ENCODE measurements around the gene GRAP.

DNA sequence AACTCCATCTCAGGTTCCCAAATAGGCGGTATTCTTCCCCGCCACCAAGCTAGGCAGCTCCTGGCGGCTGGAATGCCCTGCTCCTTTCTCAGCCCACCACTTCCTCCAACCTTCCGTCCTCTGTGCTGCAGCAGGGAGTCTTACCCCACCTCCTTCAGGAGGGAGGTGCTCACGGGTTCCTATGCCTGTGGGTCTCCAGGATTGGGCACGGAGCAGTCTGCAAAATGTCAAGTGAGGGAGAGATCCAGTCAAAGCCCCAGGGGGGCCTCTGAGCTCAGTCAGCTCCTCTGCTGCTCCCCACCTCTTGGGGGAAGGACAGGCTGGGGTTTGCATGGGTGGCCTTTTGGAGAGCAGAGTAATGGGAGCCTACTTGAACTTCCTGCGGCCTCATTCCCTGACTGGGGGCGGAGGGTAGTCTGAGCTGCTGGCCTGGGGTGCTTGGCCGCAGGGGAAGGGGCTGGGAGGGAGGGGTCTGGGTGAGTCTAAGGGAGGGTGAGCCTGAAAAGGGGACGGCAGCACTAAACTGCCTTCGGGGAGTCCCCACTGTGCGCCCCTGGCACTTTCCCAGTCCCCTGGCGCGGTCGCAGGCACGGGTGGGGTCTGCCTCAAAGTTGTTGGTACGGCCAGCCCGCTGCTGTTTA lies 55.5 kb downstream of the SREBF1 start:
- RRBS, result no CpG with 5 or more reads among the region's 18 CpGs

- RRBS, result no CpG with 5 or more reads among the region's 7 CpGs
These were observed 18.8 kb downstream of the SREBF1 start for GRCh38 chr17:17818040-17818409.

GRCh38 chr17:17819499-17820089 lies 17.2 kb downstream of the SREBF1 start:
- RRBS, result no CpG with 5 or more reads among the region's 16 CpGs

DNA sequence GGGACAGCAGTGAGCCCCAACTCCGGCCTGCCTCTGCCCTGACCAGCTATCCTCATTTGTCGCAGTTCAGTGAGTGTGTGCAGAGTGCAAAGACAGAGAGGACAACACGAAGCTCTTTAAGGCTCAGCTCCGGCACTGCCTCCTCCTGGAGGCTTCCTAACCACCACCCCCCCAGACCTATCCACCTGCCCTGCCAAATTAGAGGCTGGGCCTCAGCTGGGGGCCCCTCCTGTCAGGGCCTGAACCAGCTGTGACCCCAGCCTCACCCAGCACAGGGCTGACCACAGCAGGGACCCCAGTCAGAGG lies 9.0 kb downstream of the SREBF1 start:
- RRBS, result no CpG with 5 or more reads among the region's 4 CpGs

GRCh38 chr17:17869320-17869686 lies 32.5 kb upstream of the SREBF1 start:
- RRBS, result no CpG with 5 or more reads among the region's 14 CpGs

DNA sequence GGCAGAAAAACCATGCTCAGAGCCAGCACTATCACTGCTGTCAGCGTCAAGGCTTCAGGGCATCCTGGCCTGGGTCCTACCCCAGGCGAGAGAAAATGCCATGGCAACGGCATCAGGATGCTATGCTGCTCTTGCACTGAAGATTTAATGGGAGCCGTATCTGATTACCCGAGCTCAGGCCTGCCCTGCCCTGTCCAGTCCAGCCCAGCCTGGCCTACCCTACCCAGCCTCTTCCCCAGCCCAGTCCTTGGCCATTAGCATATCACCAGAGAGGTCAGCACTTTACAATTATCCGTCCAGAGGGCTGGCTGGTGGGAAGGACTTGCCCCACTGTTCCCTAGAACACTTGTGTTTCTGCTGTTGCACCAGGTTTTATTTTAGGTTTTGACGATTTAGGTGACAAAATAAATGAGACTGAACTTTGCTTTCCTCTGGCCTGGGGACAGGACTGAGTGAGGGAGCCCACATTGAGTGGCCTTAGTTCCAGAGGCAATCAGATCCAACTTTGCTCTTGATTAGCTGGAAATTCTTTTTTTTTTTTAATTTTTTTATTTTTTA lies 61.0 kb downstream of the TOM1L2 start:
- RRBS, result no CpG with 5 or more reads among the region's 7 CpGs

DNA sequence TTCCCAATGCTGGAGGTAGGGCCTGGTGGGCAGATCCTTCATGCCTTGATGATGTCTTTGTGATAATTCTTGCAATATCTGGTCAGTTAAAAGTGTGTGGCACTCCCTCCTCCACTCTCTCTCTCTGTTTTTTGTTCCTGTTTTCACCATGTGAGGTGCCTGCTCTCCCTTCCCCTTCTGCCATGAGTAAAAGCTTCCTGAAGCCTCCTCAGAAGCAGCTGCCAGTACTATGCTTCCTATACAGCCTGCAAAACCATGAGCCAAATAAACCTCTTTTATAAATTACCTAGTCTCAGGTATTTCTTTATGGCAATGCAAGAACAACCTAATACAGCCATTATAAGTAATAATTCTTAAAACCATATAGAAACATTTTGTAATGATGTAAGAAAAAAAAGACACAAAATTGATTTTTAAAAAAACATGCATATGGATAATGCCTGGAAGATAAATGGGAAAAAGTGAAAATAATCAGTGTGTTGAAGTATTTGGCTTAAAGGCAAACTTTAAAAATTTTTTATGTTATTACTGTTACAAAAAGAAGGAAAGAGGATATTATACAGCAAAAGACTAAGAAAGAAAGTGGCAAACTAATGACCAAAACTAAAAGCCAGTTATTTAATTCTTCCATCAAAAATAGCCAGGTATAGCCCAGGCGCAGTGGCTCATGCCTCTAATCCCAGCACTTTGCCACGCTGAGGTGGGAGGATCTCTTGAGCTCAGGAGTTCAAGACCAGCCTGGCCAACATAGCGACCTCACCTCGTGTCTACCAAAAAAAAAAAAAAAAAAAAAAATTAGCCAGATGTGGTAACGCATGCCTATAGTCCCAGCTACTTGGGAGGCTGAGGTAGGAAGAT lies 47.1 kb downstream of the TOM1L2 start:
- RRBS, result no CpG with 5 or more reads among the region's 5 CpGs

DNA sequence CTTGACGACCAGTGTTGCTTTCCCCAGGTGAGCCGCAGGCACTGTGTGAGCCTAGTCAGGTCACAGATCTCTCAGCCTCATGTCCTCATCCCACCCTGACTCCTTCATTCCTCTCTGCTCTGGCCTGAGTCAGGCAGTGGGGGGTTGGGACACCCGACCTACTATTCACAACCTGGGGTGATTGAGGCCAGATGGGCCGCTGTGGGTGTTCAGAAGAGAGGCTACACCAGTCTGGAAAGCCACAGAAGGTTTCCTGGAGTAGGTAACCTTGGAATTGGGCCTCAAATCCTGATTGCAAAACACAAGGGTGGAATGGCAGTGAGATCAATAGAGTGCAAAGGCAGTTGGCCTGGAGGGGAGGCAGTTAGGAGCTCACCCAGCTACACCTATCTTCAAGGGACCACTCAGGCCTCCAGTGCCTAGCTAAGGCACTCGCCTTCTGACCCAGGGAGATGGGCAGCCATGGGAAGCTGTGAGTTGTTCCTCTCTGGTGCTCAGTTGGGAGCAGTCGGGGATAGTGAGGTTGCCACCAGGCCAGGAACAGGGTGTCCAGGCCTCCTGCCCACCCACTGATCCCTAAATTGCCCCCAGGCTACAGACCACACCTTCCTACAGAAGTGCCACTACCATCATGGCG lies 29.8 kb downstream of the MYO15A start:
- RRBS, result no CpG with 5 or more reads among the region's 7 CpGs

GRCh38 chr17:18186254-18187301 lies 3.0 kb downstream of the ALKBH5 start:
- RRBS, result no CpG with 5 or more reads among the region's 8 CpGs

DNA sequence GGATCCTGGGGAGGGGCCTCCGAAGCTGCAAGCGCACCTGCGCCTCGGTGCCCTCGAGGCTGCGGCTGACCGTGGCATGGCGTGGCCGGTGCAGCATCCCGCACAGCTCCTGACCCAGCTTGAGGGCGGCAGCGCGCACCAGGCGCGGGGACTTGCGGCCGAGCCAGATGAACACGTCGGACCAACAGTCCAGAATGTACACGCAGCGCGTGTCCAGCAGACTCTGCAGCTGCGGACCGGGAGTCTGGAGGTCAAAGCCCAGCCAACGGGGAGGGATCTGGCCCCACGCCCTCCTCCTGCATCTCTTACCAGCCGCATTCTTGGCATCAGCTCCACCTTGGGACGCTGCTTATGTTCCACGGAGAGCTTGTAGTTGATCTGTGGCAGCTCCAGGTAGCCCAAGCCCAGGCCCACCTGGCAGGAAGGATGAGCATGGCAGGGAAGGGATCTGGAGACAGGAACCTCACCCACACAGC lies 10.9 kb downstream of the FLII start:
- RRBS, result no CpG with 5 or more reads among the region's 29 CpGs

GRCh38 chr17:18634416-18634871 lies 9.7 kb downstream of the TBC1D28 start:
- RRBS, result no CpG with 5 or more reads among the region's 15 CpGs

DNA sequence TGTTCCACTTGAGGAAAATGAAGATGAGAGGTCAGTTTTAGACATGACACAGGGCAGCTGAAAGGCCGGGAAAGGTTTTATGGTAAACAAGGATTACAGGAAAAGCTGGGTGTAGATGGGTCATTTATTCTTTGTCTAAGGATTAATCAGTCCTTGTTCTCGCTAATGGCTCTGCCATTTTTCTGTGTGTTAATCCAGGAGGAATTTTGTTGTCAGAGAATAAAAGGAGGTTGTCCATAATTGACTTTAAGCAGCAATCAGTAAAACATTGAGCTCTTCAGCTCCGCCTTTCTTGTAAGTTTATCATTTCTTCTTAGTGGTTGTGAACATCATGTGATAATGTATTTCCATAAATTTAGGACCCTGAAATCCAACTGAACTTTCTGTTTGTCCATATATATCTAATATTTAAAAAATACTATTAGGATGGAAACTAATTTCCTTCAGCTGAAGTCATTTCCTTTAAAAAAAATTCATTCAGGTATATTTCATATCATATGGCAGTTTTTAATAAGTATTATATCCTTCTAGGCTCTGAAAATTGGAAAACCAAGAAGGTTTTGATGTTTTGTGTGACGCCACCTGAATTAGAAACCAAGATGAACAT lies 7.4 kb downstream of the PRPSAP2 start:
- RRBS, result no CpG with 5 or more reads among the region's 4 CpGs

- RRBS, result 77% methylated on average over 3 of the region's 20 CpGs
These were observed 16.9 kb upstream of the FAM83G start for GRCh38 chr17:19021400-19022018.

GRCh38 chr17:19046777-19047237 lies at the start of gene GRAP:
Gene GRAP (minus strand): TSS chr17:19046957.
- RRBS, result no CpG with 5 or more reads among the region's 12 CpGs

DNA sequence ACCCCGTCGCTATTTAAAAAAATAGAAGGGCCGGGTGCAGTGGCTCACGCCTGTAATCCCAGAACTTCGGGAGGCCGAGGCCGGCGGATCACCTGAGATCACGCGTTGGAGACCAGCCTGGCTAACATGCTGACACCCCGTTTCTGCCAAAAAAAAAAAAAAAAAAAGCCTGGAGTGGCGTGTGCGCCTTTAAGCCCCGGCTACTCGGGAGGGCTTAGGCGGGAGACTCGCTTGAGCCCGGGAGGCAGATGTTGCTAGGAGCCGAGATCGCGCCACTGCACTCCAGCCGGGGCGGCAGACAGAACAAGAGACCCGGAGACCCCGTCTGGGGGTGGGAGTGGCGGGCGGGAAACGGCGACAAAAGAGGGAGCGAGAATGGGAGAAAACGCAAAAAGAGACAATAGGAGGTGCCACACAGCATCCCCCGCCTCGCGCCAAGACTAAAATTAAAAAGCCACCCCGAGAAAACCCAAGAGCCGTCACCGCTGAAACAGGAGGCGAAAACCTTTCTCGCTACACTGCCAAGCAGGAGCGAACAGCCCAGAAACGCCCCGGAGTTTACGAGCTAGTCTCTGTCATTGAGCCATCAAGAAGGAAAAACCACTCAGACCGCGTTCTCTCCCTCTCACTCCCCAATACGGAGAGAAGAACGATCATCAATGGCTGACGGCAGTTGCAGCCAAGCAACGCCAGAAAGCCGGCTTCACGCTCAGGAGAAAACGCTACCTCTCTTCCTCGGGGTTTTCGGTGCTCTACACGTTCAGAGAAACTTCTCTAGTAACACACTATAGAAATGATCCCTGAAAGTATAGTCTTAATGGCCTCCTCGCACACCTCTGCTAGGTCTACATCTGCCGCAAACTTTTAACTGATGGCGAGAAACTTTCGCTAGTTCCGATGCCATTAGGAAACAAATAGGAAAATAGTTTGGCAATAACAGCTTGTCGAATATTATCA lies 16.8 kb upstream of the GRAP start:
- RRBS, result no CpG with 5 or more reads among the region's 61 CpGs

DNA sequence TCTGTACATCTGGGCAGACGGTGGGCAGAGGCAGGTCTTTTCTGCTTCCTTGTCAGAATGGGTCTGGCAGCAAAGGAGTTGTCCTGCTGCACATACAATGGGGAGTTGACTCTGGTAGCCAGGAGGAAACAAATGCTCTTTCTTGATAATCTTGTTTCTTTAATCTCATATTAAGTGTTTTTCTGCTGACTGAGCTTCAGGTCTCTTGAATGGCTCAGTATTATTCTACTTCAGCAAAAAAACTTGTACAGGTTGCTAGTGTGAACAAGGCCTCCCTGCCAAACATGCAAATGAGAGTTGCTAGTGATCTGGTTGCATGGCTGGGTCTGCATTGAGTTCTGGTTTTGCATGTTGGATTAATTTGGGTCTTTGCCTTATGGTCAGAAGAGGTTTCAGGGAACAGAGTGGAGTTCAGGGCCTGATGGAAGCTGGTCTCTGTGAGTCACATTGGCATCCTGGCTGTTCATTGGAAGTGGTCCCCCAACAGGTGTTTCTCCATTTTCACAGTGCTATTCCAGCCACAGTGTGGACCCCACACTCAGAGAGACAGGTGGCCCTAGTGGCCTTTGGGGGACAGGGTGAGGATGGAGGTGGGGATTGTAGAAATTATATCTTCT lies 46.9 kb downstream of the EPN2 start:
- RRBS, result no CpG with 5 or more reads among the region's 1 CpG

GRCh38 chr17:19322828-19323632 lies 39.5 kb downstream of the B9D1 start:
- RRBS, result no CpG with 5 or more reads among the region's 3 CpGs

DNA sequence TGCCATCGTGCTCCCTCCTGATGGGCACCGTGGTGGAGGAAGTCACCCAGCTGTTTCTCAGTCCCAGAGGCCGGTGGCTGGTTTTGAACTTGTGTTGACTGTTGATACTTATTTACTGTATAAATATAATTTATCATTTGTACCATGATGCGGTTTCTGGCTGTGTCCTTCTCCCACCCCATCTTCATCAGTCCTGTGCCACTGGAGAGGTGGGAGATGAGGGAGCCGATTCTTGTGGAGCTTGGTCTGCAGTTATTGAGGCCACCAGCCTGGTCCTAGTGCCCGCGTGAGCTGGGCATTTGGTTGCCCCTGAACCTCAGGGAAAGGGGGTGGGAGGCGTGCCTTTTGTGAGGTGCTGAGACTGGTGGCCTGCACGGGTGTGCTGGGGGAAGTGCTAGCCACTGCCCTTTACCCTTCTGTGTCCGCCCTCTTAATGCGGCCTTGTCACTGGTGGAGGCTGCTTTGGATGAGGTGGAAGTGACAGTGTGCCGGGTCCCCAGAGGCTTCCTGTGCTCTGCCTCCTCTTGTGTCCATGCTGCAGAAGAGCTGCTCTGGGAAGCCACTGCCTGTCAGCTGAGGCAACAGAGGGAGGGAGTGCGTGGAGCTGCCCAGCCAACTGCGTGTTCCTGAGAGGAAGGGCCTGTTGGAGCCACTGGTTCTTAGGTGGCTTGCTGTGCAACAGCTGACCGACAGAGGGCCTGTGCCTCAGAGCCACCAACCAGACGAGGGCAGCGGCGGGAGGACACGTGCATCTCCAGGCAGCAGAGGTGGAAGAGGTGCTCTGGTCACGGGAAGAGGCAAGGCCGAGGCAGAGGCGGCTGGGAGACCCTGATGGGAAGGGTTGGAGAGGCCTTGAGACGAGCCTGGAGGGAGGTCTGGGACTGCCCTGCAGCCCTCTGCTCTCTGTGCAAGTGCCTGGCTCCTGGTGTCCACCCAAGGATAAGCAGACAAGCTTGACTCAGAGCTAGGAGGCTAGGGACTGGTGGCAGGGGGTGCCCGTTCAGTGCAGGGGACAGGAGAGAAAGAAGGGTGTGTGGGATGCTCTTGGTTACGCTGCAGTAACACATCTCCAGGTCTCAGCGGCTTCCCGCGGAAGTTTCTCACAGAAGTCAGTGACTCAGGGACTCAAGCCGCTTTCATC lies 25.6 kb downstream of the B9D1 start:
- RRBS, result no CpG with 5 or more reads among the region's 29 CpGs

DNA sequence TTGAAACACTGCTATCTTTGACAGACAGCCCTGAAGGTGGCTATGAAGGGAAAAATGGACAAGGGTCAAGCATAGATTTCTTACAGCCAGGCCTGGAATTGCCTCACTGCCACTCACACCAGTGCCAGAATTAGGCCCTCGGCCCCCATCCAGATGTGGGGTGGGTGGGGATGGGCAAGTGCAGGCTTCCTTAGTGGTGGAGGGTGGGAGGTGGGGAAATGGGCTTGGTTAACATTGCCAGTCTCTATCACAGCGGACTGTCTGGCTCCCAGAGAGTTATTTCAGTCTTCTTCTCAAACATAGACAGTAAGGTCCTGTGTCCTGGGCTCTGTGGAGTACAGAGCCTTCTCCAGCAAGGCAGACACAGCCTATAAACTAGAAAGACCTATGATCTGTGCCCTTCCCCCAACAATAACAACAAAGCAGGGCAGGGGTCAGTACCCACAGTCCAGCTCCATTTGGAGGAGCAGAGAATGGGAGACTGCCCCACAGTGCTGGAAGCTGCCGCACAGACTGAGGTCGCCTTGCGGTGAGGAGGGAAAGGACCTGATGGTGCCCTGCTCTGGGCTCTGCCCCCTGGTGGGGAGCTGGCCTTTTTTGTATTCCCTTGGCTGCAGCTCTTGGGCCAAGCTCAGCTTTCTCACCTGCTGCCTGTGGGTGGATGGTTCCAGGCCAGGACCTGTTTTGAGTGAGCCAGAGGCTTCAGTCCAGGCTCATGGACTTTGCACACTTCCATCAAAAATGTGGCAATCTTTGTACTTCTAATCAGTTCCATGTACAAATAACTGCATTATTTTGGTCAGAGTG lies 24.6 kb downstream of the B9D1 start:
- RRBS, result no CpG with 5 or more reads among the region's 5 CpGs

DNA sequence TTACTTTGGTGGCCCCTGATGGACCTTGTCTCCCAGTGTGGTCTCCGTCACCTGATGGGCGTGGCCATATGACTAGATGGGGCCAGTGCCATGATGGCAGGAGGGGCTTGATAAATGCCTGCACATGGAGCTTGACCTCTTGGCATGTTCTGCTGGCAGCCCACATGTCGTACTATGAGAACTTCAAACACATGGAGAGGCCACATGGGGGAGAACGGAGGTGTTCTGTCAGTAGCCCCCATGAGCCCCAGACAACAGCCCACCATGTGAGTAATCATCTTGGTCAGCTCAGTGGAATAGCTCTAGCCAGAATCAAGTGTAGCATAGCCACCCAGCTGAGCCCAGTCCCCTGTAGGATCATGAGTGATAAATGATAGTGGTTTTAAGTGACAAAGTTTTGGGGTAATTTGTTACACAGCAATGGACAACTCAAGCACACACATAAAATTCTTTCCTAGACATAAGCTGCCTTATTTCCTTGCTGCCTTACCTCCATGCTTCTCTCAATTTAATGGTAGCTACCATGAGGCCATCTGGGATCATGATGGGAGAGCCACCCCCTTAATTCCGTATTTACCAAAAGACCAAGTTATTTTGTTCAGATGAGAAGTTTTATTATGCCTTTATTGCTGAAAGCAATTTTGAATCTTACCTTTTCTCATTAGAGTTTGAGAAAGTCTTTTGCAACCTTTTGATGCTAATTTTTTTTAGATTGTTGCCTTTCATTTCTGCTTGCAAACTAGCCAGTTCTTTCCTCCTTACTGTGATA lies 23.8 kb downstream of the B9D1 start:
- RRBS, result no CpG with 5 or more reads among the region's 5 CpGs

Measured in epithelial cell of esophagus (primary cell).